ENCODE measurements around the gene BRD1.

GRCh38 chr22:46971176-46971919 lies 208.9 kb downstream of the TBC1D22A start:
- RRBS = 65% methylated on average over 2 of the region's 19 CpGs

DNA sequence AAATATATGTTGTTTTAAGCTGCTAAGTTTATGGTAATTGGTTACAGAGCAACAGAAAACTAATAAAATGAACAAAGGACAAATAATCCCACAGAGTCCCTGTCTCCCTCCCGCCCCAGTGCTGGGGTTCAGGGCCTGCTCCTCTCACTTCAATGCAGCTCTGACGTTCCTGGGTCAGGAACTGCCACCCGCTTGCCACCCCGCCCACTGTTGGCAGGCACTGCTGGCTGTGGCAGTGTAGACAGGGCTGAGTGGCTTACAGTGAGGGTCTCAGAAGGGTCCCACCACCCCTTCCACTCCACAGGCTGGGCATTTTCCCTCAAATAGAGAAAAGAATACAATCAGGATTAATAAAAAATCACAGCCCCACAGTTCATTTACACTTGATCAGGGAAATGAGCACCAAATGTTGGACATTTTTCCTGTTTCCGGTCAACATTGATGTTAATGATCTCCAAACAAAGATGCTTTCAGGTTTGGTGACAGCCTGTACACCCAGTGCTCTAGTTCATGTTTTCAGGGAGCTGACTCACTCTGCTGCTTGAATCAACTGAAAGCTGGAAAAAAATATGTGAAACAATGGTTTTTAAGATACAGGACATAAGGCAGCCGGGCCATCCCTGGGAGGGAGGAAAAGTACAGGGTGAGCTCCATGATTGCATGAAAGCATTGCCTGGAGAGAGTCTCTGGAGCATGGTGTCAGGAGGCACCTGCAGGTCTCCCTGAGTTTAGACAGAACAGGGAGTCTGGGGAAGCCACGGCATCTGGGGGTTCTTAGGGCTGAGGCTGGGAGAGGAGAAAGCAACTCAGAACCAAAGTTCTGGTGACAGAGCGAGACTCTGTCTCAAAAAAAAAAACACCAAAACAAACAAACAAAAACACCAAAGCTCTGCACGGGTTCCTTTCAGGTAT lies 259.5 kb downstream of the TBC1D22A start:
- RRBS = no CpG with 5 or more reads among the region's 9 CpGs

DNA sequence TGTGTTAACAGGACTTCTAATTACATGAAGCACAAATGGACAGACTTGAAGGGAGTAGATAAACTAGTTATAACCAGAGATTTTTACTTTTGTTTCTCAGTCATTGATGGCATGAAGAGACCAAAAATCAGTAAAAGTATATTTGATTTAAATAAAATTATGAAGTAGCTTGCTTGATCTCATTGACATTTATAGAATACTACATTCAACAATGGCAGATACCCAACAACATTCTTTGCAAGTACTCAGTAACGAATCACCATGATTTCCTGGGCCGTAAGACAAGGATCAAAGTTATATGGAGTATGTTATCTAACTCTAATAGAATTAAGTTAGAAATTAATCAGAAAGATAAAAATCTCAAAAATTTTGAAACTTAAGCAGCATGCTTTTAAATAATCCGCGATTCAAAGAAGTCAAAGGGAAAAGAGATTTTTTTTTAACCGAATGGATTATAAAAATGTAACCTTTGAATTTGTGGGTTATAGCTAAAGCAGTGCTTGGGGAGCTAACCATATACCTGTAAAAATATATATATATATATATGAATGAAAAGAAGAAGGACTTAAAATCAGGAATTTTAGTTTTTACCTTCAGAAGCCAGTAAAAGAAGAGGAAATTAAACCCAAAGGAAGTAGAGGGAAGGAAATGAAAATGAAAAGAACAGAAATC lies 317.8 kb downstream of the TBC1D22A start:
- RRBS = no CpG with 5 or more reads among the region's 5 CpGs

- RRBS = no CpG with 5 or more reads among the region's 13 CpGs
These were observed 390.8 kb downstream of the TBC1D22A start for GRCh38 chr22:47153294-47153680.

- RRBS = no CpG with 5 or more reads among the region's 10 CpGs
These were observed 574.7 kb downstream of the TBC1D22A start for GRCh38 chr22:47337097-47337700.

GRCh38 chr22:47719244-47719620 lies 770.1 kb upstream of the TAFA5 start:
- RRBS = no CpG with 5 or more reads among the region's 11 CpGs

DNA sequence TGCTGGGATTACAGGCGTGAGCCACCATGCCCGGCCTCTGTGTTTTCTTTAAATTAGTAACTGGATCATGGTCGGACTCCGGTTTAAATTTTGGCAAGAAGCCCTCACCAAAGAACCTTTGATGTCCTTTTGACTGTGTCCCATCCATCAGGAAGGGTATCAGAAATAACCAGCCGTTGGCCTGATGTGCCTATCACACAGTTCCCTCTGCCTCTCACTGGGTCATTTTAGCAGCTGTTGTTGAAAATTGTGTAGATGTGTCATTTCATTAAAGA lies 89.1 kb upstream of the TAFA5 start:
- RRBS = no CpG with 5 or more reads among the region's 5 CpGs

GRCh38 chr22:48632612-48633209 lies 143.4 kb downstream of the TAFA5 start:
- RRBS = no CpG with 5 or more reads among the region's 15 CpGs

DNA sequence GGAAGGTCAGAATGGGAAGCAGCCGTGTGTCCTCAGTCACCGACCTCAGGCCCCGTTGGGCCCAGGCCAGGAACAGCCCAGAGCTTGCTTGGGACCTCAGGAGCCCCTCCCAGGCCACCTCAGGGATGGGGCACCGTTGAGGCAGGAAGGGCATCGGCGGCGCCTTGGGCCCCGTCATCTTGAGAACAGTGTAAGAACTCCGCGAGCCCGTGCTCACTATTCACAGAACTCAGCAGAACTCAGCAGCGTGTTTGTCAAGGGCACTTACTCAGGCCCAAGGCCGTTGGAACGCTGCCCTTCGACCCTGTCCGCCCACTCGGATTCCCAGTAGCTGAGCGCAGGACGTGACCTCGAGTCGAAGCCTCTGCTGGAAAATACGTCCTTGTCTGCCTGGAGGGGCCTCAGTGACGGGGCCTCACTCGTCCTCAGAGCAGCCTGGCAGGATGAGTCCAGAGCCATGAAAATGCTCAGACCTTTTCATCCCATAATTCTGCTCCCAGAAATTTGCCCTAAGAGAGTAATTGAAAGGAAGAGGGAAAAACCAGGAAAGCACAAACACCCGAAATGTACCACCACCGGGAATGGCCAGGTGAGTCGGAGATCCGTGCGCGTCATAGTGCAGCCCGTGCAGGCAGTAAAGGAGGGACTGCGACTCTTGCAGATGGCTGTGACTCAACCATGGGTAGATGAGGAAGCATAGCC lies 203.6 kb downstream of the TAFA5 start:
- RRBS = no CpG with 5 or more reads among the region's 32 CpGs

- RRBS = no CpG with 5 or more reads among the region's 29 CpGs
These were observed 213.3 kb downstream of the TAFA5 start for GRCh38 chr22:48702482-48703130.

DNA sequence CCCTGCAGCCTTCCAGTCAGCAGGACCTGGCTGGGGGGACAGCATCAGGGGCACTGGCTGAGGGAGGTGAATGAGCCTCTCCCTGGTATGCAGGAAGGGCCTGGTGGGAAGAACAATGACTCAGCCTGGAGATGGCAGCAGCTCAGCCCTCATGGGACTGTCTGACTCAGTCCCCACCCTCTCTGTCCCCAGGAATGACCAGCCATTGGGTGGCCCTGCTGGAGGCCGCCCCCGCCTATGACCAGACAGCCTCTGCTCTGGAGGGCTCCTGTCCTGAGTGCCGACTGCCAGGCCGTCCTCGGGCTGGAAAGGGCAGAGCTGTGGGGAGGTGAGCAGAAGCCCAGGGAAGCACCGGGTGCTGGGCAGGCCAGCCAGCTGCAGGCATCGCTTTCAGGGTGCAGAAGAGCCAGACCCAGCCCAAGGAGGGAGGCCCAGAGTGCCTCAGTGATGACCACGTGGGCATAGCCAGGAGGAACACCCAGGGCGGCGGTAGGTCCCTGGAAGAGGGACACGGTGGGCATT lies 454.9 kb downstream of the BRD1 start:
- RRBS = no CpG with 5 or more reads among the region's 11 CpGs

GRCh38 chr22:49761232-49761742 lies 66.4 kb downstream of the BRD1 start:
- RRBS = no CpG with 5 or more reads among the region's 10 CpGs

DNA sequence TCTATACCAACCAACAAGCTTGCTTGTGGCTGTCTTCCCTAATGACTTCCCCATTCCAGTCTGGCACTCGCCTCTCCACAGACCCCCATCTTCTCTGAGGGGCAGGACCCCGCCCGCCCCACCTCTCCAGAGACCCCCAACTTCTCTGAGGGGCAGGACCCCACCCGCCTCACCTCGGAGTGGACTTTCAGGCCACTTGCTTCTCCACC lies 36.2 kb downstream of the BRD1 start:
- RRBS = no CpG with 5 or more reads among the region's 5 CpGs

- RRBS = no CpG with 5 or more reads among the region's 7 CpGs
These were observed 31.2 kb downstream of the BRD1 start for GRCh38 chr22:49796550-49796761.

- RRBS = no CpG with 5 or more reads among the region's 25 CpGs
These were observed 25.6 kb downstream of the BRD1 start for GRCh38 chr22:49802070-49802550.

GRCh38 chr22:49827252-49828023 lies at the start of gene BRD1:
TSS of gene BRD1 (minus strand) at chr22:49827873.
- RRBS = 2% methylated on average over 67 of the region's 145 CpGs

DNA sequence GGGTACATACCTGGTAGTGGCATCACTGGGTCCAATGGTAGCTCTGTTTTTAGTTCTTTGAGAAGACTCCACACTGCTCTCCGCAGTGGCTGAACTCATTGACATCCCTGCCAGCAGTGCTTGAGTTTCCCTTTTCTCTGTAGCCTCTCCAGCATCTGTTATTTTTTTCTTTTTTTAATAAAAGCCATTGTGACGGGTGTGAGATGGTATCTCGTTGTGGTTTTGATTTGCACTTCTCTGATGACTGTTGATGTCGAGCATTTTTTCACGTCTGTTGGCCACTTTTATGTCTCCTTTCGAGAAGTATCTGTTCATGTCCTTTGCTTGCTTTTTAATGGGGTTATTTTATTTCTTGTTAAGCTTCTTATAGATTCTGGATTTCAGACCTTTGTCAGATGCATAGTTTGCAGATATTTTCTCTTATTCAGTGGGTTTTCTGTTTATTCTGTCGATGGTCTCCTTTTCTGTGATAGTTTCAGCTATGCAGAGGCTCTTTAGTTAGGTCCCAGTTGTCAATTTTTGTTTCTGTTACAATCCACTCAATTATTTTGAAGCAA lies 16.8 kb downstream of the ZBED4 start:
- RRBS = no CpG with 5 or more reads among the region's 7 CpGs

DNA sequence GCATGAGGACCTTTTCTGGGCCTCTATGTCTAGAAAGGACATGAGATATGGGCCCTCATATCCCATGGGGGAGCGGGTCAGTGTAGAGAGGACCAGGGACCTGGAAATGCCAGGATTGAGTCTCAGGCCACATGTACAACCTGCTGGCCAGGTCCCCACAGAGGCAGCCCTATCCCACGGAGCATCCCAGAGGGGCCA lies 9.0 kb downstream of the PIM3 start:
- RRBS = no CpG with 5 or more reads among the region's 2 CpGs

GRCh38 chr22:49996111-49996617 lies 16.4 kb downstream of the IL17REL start:
- RRBS = no CpG with 5 or more reads among the region's 7 CpGs

DNA sequence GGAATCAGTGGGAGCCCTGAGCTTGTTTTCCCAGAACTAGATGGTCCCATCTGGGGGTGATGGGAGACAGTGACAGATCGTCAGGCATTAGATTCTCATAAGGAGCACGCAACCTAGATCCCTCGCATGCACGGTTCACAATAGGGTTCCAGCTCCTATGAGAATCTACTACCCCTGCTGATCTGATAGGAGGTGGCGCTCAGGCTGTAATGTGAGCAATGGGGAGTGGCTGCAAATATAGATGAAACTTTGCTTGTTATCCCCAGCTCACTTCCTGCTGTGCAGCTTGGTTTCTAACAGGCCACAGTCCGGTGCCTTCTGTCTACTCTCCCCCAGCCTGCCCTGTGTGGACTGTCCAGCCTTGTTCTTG lies 14.2 kb downstream of the MOV10L1 start:
- RRBS = no CpG with 5 or more reads among the region's 6 CpGs